AG10803 (cell line): ENCODE measurements around the genes SGMS2, HADH and ETNPPL.

DNA sequence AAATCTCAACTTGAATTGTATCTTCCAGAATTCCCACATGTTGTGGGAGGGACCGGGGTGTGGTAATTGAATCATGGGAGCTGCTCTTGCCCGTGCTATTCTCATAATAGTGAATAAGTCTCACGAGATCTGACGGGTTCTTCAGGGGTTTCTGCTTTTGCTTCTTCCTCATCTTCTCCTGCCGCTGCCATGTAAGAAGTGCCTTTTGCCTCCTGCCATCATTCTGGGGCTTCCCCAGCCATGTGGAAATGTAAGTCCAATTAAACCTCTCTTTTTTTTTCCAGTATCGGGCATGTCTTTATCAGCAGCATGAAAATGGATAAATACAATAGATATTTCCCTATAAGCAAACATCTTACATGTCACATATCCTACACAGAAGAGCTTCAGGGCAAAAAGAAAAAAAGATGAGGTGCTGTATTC is 95.9 kb downstream of the TBCK start:
- RRBS = no CpG with 5 or more reads among the region's 6 CpGs

DNA sequence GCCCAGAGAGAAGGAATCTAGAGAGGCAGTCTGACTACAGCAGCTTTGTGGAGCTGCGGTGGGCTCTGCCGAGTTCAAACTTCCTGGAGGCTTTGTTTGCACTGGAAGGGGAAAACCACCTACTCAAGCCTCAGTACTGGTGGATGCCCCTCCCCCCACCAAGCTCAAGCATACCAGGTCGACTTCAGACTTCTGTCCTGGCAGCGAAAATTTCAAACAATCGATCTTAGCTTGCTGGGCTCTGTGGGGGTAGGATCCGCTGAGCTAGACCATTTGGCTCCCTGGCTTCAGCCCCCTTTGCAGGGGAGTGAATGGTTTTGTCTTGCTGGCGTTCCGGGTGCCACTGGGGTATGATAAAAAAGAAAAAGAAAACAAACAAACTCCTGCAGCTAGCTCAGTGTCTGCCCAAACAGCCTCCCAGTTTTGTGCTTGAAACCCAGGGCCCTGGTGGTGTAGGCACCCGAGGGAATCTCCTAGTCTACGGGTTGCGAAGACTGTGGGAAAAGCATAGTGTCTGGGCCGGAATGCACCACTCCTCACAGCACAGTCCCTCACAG is 57.6 kb downstream of the DKK2 start:
- RRBS = no CpG with 5 or more reads among the region's 12 CpGs

DNA sequence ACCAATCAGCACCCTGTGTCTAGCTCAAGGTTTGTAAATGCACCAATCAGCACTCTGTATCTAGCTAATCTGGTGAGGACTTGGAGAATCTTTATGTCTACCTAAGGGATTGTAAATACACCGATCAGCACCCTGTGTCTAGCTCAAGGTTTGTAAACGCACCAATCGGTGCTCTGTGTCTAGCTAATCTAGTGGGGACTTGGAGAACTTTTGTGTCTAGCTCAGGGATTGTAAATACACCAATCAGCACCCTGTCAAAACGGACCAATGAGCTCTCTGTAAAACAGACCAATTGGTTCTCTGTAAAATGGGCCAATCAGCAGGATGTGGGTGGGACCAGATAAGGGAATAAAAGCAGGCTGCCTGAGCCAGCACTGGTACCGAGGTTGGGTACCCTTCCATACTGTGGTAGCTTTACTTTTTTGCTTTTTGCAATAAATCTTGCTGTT is 37.7 kb upstream of the DKK2 start:
- RRBS = no CpG with 5 or more reads among the region's 5 CpGs

- RRBS = no CpG with 5 or more reads among the region's 4 CpGs
Measured at GRCh38 chr4:107449845-107450308, 270.2 kb downstream of the PAPSS1 start.

GRCh38 chr4:107721114-107721924 is 1.3 kb upstream of the PAPSS1 start:
- RRBS = no CpG with 5 or more reads among the region's 21 CpGs

DNA sequence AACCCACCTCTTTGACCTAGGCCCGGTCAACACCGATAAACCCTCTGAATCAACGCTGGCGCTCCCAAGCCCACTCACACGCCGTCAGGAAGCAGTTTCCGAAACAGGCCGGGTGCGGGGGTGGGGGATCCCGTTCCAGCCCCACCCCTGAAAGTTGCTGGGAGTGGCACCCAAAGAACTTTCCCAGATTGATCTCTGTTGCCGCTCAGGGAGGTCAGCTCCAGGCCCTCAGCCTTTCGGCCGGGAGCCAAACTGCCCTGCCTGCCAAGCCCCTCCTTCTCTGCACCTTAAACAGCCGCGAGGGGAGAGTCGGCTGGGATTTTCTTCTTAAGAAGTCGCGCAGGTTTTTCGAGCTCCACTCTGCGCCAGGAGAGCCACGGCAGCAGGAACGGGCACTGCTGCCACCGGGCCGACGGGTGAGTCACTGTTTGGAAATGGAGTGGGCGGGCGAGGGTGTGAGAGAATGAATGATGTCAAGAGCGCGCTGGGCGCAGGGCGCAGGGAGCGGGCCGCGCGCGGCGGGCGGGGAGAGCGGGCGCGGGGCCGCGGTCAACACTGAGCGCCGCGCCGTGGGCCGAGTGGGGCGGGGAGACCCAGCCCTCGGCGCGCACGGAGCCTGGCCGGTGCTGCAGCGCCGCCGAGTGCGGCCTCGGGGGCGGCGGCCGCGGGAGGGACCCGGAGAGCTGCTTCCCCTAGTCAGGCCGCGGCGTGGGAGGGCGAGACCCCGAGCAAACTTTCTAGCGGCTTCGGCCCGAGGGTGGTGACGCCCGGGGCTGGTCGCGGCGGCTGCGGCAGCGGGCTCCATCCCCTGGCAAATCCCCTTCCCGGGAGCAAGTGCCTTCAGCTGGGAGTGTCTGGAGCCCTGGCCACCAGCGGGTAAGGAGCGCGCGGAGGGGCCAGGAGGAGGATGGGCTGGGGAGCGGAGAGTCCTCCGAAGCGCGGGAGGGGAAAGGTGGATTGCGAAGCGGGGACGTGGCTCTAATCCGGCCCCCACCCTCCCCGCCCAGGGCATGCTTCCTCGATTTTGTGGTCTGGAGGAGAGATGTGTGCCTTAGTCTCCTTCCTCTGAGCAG is at the start of gene SGMS2:
Gene SGMS2 (plus strand): TSS at position 555 of the 1,073 bp plus-strand sequence.
- RRBS = 1% methylated on average over 32 of the region's 94 CpGs

DNA sequence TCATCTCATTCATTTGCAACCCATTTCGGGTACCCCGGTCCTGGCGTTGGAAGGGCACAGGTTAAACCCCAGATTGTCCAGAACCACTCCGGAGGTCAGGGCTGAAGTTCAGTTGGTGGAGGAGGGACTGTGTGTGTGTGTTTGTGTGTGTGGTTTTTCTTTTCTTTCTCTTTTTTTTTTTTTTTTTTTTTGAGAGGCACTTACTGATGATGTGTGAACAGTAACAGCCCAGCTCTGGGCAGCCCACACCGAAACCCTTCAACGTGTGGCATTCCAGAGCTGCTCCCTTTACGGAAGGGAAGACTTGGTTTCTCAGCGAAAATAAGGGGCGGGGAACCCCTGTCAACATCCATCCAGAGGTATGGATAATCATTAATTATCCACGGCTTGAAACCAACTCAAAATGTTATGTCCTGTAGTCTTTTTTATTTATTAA is 737 bp downstream of the SGMS2 start:
- RRBS = 0% methylated on average over 1 of the region's 10 CpGs

DNA sequence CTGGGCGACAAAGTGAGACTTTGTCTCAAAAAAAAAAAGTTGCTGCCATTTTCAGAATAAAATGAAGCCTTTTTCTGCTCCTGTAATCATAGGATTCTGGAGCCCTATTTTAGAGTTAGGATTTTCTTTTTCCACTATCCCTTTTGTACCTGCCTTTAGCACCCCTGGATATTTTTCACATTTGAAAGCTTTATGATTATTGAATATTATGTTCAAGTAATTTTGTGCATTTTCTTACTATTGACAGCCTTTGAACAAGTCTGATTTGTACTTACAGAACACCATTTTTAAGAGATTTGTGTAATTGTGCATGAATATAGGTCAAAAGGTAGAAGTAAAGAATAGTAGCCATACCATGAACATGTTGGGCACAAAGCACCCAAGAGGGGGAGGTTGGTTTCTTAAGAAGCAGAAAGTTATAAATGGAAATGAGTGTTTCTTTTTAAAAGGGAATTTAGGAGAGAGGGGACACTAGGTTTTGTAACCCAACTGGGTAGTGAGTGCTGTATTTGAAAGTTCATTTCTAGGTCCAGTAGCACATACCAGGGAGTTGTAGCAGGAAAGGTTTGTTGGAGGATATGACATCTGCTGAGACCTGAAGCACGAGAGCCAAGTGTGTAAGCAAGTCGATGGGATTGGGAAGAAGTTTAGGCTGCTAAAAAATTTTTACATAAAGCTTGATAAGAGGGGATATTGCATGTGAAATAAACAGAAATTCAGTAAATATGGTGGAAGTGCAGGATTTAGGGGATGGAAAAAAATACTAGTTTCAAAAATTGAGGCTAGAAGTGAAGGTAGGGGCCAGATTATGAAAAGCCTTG is 44.2 kb downstream of the SGMS2 start:
- RRBS = no CpG with 5 or more reads among the region's 3 CpGs

DNA sequence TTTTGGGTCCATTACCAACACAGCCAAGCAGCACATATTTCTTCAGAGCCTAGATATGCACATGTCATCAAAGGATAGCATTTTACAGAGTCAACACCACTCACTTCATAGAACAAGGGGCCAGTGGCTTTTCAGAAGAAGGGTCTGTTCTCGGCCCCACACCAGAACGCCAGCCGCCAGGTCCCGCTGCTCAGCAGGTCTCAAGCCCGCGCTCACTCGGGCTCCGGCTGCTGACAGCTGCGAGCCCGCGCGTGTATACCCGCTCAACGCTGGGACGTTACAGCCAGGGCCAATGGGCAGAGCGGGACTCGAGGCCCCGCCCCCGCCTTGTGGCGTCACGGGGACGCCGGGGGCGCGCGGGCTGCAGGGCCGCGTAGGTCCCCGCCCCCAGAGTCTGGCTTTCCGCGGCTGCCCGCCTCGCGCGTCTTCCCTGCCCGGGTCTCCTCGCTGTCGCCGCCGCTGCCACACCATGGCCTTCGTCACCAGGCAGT is at the start of gene HADH:
Gene HADH (plus strand): TSS at position 426 of the 491 bp plus-strand sequence.
- RRBS = under 1% methylated on average over 13 of the region's 41 CpGs

DNA sequence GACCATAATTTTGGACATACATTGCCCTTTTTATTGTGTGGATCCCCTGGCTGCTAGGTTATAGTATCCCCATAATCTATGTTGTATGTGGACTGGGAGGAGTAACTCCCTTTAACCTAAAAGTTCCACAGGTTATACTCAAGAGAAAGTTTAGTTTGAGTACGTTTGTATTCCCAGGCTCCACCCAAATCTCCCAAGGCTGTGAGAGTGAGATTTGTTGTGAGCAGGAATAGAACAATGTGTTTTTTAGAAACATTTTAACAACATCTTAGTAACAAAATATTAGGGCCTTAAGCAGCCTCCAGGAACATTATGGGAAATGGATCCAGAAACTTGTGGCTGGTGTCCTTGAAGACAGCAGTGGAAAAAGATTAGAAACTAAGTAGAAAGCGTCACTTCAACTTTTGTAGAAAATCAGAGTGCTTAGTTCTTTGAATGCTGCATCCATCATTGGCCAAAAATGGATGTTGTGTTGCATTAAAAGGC is 1.9 kb downstream of the HADH start:
- RRBS = no CpG with 5 or more reads among the region's 2 CpGs

GRCh38 chr4:108072021-108072886 is 82.6 kb downstream of the HADH start:
- RRBS = no CpG with 5 or more reads among the region's 5 CpGs

DNA sequence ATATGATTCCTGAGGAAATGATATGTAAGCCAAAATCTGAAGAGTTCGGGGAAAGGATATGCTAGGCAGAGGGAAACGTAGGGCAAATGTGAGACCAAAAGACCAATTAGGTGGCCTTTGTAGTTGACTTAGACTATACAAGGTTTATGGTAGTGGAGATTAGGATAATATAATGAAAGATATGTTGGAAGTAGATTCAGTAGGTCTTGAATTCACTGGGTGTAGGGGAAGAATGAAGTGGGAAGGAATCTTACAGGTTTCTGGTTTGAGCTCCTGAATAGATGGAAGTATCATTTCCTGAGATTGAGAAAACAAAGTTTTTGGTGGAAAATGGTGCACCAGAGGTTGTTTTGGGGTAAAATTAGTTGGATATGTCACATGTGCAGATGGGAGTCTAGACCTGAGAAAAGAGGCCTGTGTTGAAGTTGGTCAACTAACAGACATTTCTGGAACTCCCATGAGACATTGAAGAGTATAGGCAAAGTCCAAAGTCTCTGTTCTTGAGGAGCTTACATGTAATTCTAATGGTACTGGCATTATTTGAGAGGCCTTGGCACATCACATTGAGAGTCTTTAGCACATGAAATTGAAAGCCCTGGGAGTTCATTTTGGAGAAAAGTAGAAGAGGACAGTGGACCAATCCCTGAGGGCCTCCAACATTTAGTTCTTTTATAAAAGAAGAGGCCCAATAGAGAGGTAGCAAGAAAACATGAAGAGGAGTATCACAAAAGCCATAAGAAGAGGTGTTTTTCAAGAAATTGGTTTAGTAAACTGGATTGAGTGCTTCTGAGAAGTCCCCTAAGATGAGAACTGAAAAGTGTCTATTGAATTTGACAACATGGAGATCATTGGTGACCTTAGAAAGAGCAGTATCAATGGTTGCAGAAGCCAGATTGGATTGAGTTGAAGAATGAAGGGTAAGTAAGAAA is 3.2 kb downstream of the OSTC start:
- RRBS = no CpG with 5 or more reads among the region's 2 CpGs

DNA sequence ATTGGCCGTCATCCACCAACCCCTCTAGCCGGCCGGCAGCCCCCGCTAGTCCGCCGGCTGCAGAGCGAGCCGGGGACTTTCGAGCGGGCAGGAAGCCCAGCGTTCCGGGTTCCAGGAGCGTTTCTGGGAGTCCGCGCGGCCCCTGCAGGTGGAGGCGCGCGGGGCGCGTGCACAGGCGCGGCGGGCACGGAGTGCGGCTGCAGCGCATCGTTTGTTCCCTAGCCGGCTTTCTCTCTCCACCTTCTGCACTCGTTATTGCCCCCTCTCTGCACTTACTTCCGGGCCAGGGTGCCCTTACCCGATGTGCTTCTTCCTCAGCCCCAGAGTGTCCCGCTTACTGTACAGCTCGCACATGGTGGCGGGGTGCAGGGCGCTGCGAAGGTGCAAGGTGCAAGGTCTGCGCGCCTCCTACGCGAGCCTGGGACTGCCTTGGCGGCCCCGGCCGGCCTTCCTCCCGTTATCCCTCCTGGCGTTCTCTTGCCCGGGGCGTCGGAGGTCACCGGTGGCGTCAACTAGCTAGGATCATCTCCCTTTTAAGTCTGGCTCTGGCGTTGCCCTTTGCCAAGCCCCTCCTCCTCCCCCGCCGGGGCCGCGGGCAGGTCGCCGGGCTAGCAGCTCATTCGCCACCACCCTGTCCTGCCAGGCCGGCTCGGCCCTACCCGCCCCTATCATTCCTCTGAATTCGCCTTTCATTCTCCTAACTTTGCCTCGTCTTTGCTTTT is at the start of gene ETNPPL:
Gene ETNPPL (minus strand): TSS at position 509 of the 722 bp plus-strand sequence.
- RRBS = 2% methylated on average over 9 of the region's 64 CpGs

DNA sequence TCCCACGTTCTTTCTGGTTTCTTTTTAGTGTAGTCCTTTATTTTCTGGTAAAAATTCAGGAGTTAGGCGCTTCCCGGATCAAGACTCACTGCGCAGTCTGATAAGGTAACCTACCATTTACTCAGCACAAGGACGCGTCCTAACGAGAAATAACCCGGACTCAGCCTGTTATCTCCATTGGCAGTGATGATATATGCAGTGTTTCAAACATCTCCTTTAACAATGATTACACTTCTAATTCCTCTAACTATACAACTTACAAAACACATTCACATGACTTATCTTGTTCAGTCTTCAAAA is 393 bp upstream of the ETNPPL start:
- RRBS = 41% methylated on average over 6 of the region's 8 CpGs

DNA sequence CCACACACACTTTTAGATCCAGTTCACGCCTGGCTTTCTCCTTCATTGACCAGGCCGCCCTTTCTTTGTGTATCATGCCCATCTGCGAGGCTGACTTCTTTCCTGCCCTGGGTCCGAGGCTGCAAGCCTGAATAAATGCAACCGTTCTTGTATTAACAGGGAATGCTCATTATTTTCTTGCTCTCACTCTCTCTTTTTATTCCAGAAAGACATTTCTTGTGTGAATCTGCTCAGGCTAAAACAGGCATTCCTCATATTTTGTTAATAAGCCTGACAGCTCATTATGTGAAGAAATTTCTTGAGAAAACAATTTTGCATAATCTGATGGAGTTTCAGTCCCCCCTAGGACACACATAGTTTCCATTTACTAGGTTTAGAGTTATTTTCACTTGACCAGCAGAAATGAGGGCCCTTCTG is 104.4 kb upstream of the ETNPPL start:
- RRBS = no CpG with 5 or more reads among the region's 5 CpGs

DNA sequence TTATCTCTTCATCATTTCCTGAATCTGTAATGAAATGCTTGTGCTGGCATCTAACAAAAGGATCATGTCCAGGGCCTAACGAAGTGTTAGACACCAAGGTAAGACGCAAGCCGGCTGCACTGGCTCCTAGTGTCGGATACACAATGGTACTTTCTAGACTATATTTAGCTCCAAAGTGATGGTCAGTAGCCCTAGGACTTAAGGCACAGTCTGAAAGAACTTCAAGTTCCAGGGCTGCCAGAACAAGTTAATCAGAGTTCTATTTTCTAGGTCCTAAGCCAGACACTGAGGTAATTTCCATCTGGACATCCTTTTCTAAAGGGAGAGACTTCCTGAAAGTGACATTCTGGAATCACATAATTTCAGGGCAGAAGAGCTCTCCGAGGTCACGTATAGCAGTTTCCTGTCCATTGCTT is 118.1 kb downstream of the COL25A1 start:
- RRBS = no CpG with 5 or more reads among the region's 6 CpGs

DNA sequence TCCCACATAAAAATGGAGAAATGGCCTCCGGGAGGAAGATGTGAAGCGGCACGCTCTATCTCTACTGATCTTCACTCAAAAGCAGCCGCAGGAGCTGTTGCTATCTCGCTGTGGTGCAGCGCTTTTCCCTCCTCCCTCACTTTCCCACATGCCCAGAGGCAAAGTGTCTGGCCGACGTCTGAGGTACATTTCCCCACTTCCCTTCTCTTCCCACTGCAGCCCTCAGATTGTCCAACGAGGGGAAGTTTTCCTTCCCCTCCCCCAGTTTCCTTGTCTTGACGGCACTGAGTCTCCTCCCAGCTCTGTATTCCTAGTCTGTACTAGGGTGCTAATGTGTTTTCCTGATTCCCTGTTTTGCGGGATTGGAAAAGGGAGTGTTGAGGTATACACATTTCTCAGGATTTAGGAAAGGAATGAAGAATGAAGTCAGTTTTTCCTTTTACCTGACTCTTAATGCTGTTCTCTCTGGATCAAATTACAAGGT is 729 bp upstream of the COL25A1 start:
- RRBS = no CpG with 5 or more reads among the region's 11 CpGs

DNA sequence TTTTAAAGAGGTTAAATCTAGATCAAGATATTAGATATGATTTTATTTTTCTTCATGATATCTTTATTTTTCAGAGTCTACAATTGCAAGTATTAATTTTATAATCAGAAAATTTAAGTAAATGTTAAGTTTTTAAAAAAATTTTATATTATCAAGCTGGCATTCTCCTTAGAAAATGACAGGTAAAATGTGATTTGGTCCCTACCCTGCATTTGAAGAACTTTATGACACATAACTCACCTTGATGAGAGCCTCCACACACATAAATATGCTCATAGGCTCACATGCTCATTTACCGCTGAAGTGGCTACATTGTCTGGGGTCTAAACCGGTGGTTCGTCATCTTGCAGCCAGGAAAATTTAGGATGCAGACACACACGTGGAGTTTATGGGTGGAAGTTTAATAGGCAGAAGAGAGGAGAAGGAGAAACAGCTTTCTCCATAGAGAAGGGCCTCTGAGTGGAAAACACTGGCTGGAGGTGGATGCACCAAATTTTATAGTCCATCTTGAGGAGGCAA is 61.5 kb downstream of the SEC24B start:
- RRBS = no CpG with 5 or more reads among the region's 4 CpGs

- RRBS = no CpG with 5 or more reads among the region's 4 CpGs
Measured at GRCh38 chr4:109528313-109528639, 31.8 kb upstream of the MCUB start.

GRCh38 chr4:109599360-109599639 is 39.3 kb downstream of the MCUB start:
- RRBS = no CpG with 5 or more reads among the region's 2 CpGs